HT-29 (cell line): ENCODE measurements around the gene FOXC1.

DNA sequence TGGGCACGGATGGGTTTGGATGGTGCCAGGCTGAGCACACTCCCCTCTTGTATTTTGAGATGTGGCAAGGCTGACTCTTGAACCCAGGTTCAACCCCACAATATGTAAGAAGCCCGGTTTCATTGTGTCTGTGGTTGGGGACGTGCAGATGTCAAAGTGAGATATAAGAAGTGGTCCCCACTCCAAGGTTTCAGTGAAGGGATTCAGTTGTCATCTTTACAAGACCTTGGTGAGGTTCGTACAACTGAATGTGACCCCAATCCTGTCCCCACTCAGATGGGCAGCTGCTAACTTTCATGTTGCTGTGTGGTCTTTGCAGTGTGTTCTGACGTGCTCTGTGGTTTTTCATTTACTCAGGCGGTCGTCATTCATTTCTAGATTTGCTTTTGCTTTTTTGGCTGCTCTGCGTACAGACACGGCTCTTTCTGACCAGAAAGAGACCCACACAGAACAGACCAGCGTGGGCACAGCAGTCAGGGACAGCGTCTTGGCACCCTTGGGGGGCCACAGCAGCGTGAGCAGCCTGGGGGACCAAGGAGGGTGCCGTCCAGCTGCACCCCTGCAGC is 49.6 kb upstream of the IRF4 start:
- RAMPAGE, long total RNA, result no peak

DNA sequence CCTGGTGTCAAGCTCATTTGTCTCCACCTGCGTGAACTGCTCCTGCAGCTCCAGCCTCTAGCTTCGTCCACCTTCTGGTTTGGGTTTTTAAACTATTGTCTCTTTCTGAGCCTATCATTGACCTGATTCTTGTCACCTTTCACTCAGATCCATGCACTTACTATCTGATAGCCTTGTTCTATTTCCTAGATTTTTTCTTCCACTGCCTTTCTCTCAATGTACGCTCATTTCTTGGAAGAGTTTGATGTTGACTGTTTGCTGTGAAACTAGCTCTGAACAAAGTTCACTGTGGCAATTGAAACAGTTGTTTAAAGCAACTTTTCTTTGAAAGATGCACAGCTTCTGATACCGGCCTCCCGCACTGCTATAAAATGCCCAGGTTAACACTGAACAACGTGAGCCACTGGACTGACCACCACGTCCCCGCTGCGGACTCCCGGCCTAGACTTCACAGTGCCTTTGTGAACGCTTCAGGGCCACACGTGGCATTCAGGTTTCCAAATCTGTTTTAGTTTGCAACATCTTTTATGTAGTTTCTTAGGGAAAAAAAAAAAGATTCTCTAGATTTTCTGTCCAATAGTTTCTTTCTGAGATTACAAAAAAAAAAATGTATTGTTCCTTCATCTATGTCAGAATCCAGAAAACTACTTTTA is 29.8 kb upstream of the IRF4 start:
- RAMPAGE, long total RNA, result no peak

GRCh38 chr6:491294-491662 is 99.7 kb downstream of the IRF4 start:
- RAMPAGE, long total RNA, result no peak

DNA sequence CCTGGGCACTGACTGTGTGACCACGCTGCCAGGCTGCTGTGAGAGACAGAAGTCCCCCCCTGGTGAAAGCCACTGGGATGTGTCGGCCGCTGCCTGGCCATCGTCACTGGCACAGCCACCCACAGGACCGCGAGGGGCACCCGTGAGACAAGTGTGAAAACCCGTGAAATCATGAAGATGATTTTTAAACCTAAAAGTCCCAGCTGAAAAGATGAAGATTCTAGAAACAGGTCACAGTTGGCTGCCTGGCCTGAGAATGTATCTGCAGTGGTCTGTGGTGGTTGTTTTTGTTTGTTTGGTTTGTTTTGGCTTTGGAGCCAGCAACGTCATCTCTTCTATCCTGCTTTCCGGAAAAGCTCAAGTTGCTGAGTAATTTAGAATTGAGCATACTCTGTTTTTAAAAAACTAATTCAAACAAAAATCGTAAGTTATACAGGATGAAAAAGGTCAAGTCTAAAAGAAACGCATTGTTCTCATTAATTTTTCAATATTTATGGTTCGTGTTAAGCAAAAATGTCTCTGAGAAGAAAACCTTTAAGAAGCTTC is 94.7 kb downstream of the HUS1B start:
- RAMPAGE, long total RNA, result no peak

GRCh38 chr6:711733-711937 is 18.7 kb upstream of the EXOC2 start:
- RAMPAGE, long total RNA, result no peak

DNA sequence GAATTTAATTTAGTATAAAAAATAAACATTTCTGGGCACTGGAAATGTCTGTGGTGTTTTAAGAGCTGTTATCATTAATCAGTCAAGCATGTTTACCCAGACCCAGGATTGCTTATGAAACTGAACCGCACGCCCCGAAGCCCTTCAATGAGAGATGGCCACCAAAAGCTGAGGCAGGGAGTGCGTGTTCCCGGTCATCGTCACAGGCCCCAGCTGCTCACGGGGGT is 23.2 kb upstream of the EXOC2 start:
- RAMPAGE, long total RNA, result no peak

- RAMPAGE, long total RNA, result no peak
Measured at GRCh38 chr6:836113-836693, 143.3 kb upstream of the EXOC2 start.

- RAMPAGE, long total RNA, result no peak
Measured at GRCh38 chr6:901436-902334, 208.7 kb upstream of the EXOC2 start.

- RAMPAGE, long total RNA, result no peak
Measured at GRCh38 chr6:1087455-1087761, 224.5 kb upstream of the FOXQ1 start.

DNA sequence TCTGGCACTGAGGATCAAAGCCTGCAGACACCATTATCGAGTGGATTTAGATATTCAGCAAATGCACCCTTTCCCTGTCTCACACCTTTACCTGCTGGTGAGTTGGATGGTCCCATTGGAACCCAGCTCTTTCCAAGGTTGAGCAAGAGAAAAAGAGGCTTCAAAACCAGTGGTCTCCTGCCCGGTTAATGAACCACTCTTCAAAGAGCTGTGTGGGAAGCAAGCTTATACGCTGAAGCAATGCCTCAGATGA is 83.5 kb upstream of the FOXQ1 start:
- RAMPAGE, long total RNA, result no peak

GRCh38 chr6:1363552-1364457 is 25.6 kb upstream of the FOXF2 start:
- RAMPAGE, long total RNA, result no peak

DNA sequence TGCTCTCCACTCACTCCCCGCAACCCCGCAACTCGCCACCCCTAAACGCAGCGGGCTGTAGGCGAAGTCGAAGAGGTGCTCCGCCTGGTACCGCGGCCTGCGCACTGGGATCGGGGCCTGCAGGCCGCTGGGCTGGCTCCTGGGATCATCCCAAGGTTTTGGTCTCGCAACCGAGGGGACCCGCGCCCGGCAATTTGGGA is 4.7 kb upstream of the FOXF2 start:
- RAMPAGE, long total RNA, result no peak

DNA sequence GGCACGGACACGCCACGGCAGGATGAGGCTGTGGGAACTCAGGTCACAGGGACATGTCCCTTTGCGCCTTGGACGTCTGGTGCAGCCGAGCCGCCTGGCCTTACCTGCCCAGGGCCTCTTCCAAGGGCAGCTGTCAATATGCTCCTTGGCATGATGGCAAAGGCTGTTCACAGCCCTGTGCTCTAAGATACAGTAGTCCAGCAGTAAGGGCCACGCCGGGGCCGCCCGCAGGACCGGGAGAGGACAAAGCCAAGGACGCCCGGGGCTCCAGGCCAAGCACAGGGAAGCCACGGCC is 12.9 kb downstream of the FOXF2 start:
- RAMPAGE, long total RNA, result no peak

GRCh38 chr6:1609635-1610748 is at the start of gene FOXC1:
Gene FOXC1, plus strand, starts transcription at chr6:1609915.
- RAMPAGE, long total RNA, result no peak

DNA sequence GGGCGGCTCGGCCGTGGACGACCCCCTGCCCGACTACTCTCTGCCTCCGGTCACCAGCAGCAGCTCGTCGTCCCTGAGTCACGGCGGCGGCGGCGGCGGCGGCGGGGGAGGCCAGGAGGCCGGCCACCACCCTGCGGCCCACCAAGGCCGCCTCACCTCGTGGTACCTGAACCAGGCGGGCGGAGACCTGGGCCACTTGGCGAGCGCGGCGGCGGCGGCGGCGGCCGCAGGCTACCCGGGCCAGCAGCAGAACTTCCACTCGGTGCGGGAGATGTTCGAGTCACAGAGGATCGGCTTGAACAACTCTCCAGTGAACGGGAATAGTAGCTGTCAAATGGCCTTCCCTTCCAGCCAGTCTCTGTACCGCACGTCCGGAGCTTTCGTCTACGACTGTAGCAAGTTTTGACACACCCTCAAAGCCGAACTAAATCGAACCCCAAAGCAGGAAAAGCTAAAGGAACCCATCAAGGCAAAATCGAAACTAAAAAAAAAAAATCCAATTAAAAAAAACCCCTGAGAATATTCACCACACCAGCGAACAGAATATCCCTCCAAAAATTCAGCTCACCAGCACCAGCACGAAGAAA is 2.1 kb downstream of the FOXC1 start:
- RAMPAGE, long total RNA, result no peak

DNA sequence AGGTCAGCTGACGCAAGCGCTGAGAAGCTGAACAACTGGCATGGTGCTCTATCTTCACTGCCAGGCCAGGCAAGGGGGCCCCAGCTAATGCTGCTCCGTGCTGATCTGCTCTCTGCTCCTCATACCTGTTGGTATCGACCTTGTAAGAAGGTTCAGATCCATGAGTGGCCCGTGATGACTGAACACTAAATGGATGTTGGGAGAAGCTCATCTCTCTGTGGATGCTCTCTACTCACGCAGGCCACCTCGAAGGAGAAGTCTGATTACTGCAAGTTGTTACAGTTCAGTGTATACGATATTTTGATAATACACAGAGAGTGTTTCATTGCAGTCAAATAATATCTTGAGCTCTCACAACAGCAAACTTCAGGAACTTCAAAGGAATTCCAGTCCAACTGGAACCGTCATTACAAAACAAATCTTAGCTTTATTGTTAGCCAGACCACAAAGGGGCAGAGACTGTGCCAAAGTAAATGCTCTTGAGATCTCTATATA is 69.7 kb downstream of the FOXC1 start:
- RAMPAGE, long total RNA, result no peak

- RAMPAGE, long total RNA, result no peak
Measured at GRCh38 chr6:1724096-1725178, 114.7 kb downstream of the FOXC1 start.

DNA sequence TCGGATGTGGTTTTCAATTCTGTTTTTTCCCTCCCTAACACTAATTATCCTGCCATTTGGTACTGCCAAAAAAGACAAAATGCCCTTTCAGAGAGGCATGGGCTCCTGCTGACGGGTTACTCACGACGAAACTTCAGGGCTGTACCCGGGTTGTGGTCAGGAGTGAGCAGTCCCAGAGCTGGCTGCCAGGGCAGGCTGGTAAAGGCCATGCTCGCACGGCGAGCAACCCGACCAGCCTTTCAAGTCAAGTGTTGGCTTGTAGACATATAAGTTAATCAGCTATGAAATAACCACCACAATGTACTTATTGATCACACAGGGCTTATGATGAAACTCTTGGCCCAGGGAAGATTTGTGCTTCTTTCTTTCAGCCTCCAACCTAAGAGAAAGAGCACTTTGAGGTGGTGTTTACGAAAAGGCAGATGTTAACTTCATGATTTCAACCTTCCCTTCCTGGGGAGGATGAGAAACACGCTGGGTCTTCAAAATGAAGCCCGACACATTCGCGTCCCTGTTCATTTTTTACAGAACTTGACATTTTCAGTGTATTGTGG is 152.6 kb downstream of the FOXC1 start:
- RAMPAGE, long total RNA, result no peak

- RAMPAGE, long total RNA, result no peak
Measured at GRCh38 chr6:1767229-1767868, 157.6 kb downstream of the FOXC1 start.

DNA sequence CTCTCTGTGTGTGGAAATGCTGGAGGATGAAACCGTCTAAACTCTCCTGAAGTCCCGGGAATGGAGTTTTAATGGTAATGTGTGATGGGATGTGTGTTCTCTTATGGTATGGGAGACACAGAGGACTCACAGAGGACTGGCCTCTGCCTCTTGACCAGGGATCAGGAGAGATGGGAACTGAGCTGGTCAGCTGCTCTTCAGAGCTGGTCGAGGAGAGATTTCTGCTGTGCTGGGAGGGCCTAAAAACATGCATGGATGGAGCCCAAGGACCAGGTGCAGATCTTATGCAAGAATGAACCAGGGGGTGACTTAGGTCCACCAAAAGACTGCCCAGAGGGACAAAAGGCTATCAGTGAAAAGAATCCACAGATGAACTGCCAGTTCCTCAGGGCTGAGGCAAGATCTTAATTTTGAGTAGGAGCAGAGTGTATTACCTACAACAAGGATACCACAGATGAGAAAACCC is 27.3 kb upstream of the GMDS start:
- RAMPAGE, long total RNA, result no peak